Measurements from ENCODE around the genes TMEM44, FAM43A and PPP1R2.

GRCh38 chr3:193589982-193590555, 2.9 kb upstream of the OPA1 start:
- RRBS, 2 experiments, result no CpG with 5 or more reads among the region's 5 CpGs

GRCh38 chr3:193841747-193843000, 249.2 kb downstream of the OPA1 start:
- RRBS, 2 experiments, result no CpG with 5 or more reads among the region's 20 CpGs

- RRBS, 2 experiments, result 1 to 2% methylated on average over 58 to 60 of the region's 89 CpGs
These were observed 5.4 kb downstream of the HES1 start for GRCh38 chr3:194141138-194142004.

DNA sequence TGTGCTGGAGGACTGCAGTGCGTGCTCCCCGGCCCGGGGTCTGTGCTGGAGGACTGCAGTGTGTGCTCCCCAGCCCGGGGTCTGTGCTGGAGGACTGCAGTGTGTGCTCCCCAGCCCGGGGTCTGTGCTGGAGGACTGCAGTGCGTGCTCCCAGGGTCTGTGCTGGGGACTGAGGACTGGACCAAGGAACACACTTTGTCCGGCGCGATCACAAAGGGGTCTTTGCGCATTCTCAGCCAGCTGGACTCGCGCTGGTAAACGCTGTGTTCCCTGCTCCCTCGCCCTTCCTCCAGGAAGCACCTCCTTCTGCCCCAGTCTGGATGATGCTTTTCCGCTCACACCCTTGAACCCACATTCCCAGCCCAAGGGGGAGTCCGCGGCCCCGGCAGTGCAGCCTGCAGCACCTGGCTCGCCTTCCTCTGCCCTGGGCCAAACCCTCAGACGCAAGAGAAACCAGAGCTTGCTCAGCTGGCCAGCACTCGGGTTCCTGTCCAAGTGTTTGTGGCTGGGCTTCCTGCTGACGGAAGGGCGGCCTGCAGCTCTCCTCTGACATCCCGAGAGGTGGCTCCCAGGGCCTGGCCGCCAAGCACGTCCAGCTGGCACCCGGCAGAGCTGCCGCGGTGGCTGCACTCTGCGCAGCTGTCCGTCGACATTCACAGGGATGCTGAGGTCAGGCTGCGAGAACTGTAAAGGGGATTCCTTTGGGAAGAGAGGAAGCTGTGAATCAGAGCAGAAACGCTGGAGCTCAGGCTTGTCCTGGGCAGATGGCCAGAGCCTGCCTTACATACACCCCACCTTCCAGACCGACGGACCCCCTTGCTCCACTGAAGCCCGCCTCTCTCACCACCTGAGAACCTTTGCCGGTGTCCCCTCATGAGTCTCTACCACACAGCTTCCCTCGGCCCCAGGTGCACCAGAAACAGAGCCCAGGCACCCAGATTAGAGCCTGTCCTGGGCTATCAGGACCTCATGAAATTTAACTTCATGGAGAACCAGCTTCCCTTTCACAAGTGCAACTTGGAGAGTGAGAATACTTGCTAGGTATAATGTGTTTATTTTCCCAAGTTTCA, 85.7 kb downstream of the CPN2 start:
- RRBS, 2 experiments, result 97 to 100% methylated on average over 1 of the region's 39 CpGs

- RRBS, 2 experiments, result no CpG with 5 or more reads among the region's 8 CpGs
These were observed 20.5 kb downstream of the CPN2 start for GRCh38 chr3:194330423-194331190.

- RRBS, 2 experiments, result no CpG with 5 or more reads among the region's 2 CpGs
These were observed 13.2 kb downstream of the ATP13A3 start for GRCh38 chr3:194473548-194474015.

DNA sequence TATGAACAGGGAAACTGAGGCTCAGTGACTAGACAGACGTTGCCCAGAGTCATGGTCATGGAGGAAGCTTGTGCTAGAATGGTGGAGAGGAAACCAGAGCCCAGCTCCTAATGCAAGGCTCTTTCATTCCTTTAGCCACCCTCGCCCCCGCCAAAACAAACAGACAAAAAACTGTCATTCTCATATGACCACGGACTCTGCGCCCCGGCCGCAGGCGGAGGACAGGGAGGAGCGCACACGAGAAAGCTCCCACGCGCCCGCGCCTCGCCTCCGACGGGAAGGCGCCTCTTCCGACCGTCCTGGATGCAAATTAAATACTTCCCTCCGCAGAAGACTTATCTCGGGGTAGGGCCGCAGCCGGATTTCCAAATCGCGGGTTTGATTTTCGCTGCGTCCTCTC, 519 bp upstream of the ATP13A3 start:
- RRBS, 2 experiments, result 17 to 34% methylated on average over 5 of the region's 28 CpGs

DNA sequence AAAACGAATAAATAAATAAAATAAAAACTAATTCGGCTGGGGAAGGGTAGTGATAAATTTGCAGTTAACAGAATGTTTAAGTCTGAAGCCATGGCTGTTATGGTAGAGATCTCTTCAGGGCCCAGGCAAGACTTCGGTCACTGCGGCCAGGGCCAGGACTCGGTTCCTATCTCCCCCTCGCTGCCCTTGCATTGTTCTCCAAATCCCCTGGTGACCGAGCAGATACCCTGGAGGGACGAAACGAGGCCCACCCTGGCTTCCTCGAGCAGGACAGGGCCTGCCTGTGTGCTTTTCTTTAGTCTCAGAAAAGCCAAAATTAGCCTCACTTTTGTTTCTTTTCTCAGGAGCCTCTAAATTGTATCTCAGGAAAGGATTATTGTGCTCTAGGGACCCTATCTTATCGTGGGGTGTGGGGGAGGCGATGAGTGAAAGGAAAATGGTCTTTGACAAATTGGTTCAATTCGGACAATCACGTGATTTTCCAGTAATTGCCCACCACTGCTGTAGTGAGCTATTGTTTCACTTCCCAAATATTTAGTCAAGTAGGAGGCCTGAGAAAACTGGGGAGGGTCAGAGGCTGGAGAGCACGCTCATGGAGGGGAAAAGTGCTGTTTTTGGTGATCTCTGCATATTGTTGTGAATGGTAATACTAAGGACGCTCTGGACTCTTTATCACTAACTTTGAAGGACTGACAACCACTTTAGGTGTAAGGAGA, 61.7 kb downstream of the TMEM44 start:
- RRBS, 2 experiments, result no CpG with 5 or more reads among the region's 16 CpGs

- RRBS, 2 experiments, result no CpG with 5 or more reads among the region's 2 CpGs
These were observed 46.5 kb downstream of the TMEM44 start for GRCh38 chr3:194586784-194587045.

- RRBS, 2 experiments, result no CpG with 5 or more reads among the region's 6 CpGs
These were observed 24.4 kb downstream of the TMEM44 start for GRCh38 chr3:194608794-194609245.

DNA sequence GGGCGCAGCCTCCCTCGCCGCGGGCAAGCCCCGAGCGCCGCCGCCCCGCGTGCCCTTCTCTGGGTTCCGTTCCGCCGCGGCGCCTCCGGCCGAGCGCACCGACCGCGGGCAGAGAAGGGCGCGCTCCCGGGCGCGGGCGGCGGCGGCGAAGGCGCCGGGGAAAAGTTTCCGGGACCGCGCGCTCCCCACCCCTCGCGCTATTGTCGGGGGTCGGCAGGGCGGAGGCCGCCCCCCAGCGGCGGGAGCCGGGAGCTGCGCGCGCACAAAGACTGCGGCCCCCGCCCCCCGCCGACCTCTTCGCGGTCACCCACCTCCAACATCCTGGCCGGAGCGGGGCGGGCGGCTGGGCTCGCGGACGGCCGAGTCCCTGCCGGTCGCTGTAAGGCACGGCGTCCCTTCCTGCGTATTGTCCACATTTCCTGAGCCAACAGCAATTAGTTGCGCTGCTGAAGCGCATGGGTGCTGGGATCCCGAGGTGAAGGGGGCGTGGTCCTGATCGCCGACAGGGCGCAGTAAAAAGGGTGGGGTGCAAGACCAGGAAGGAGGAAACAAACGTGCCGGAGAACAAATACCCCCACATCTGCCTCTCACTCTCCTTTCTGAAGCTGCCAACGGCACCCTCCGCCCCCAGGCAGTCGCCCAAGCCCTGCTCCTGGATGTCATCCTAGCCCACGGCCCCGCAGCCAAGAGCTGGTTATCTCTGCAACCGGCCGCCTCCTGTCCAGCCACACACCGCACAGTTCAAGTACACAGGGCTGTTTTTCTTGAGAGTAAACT, at the start of gene TMEM44:
Gene TMEM44 (minus strand): TSS at position 168 of the 777 bp plus-strand sequence.
- RRBS, 2 experiments, result under 1 to 1% methylated on average over 45 of the region's 84 CpGs

- RRBS, 2 experiments, result under 1 to 2% methylated on average over 45 to 48 of the region's 77 CpGs
These were observed at the start of gene FAM43A for GRCh38 chr3:194685603-194686522. Gene FAM43A (plus strand): TSS chr3:194685883.

- RRBS, 2 experiments, result no CpG with 5 or more reads among the region's 3 CpGs
These were observed 184.9 kb downstream of the FAM43A start for GRCh38 chr3:194870632-194870870.

DNA sequence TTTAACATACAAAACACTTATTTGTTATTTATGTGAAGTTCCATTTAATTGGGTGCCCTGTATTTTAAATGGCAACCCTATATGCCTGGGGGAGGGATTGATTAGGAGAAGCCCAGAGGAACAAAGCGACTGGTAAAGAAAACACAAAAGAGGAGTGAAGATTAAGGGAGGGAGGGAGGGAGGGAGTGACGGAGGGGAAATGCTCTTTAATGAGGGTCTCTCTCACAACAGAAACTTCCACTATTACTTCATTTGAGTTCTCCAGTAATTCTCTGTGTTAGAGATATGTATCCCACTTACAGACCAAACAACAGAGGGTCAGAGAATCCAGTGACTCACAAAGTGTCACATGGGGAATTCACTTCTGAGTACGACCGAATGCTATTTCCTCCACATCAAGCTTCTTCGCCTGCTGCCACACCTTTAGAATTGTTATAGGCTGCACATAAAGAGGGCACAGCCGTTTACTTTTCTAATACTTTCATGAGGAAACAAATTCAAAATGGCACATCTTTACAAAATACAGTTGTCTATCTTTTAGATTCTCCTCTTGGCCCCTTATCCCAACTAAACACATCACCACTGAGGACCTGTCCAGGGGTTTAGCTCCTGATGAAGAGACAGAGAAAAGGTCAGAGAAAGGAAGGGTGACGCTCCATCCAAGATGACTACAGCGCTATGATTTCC, 119.1 kb downstream of the XXYLT1 start:
- RRBS, 2 experiments, result no CpG with 5 or more reads among the region's 8 CpGs

- RRBS, 2 experiments, result no CpG with 5 or more reads among the region's 15 CpGs
These were observed 116.0 kb downstream of the XXYLT1 start for GRCh38 chr3:195154798-195155503.

DNA sequence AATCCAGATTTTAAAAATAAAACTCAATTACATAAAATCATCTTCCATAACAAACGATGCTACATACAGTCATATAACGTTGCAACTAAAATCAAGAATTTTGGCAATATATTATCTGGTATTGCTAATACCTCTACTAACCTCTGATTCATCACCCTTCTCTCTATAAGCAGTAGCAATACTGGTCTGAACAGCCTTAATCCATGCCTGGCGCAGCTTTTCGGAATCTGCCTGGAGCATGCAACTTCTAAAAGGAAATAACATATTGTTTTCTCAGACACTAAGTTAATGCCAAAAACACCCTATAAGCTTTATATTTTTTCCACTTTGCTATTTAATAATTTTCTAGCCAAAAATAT, 35.4 kb upstream of the XXYLT1 start:
- RRBS, 2 experiments, result no CpG with 5 or more reads among the region's 4 CpGs

DNA sequence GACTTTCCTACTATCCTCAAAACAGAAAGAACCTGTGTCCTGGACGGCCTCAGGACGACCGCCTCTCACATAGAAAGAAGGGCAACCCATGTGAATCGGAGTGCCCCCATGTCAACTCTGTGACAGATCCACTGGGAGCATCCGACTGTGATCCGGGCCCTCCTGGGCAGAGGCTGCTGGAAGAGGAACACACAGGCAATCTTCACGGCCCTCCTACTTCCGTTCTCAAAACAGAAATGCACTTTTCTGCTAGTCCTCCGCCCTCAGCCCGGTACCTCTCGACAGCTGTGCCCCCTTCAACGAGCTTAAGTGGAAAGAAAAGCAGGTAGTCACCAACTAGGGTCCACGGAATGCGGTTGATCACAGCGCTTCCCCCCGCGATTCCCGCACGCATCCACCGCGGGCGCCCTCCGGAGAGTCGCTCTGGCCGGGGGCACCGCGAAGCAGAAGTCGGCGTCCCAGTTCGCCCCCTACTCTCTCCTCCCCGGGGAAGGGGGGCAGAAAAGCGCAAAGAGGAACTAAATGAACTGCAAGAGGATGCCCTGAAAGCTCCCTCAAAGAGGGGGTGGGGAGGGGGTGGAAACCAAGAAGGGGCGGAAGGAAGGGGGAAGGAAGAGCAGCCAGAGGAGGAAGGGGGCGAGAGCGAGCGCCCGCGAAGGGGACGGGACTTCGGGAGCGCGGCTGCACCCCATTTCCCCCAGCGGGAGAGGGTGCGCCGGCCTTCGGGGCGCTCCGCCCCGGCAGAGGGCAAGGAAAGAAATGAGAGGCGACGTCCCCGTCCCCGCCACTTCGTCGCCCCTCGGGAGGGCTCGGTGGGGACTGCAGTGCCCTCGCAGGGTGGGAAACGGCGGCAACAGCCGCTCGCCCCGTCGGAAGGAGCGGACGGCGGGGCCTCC, 755 bp downstream of the ACAP2 start:
- RRBS, 2 experiments, result under 1 to 2% methylated on average over 7 to 10 of the region's 67 CpGs

DNA sequence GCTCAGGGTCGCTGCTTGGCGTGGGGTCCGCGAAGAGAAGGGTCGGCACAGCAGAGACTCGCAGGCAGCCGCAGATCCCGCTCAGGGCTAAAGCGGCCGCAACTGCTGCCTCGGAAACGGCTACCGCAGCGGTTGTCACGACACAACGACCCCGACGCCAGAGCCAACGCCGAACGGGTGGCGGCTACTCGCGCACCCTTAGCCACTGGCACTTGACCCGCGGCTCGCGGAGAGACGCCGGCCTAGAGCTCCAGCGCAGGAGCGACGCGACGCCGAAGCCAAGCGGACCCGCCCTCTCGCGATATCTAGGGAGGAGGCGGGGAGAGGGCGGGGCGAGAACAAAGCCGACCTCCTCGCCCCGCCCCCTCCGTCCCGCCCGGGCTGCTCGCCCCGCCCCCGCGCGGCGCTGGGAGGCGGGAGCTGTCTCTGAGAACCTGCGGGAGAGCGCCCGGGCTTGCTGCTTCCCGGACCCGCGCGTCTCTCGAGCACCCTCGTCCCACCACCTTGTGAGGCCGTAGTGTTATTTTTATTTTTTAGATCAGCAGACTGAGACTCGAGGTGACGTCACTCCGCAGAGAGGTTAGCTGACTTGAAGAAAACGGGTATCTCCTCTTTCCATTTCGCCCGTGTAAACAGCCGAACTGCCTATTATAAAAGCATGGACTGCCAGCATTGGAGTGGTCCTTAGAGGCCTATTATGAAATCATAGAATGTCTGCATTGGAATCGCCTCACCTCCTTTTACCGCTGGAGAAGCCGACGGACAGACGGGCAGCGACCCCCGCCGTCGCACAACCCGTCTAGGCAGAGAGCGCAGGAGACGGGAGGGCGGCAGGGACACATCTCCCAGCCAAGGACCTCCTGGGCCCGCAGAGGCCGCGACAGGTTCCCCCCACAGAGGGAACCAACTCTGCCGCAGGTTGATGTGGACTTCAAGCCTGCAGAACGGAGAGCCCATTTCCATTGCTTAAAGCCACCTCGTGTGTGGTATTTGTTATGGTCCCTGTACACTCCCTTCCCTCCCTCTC, at the start of gene PPP1R2:
Gene PPP1R2 (minus strand): TSS at position 279 of the 1,027 bp plus-strand sequence.
- RRBS, 2 experiments, result 1% methylated on average over 10 of the region's 92 CpGs

GRCh38 chr3:195555205-195555601, 12.1 kb upstream of the PPP1R2 start:
- RRBS, 2 experiments, result no CpG with 5 or more reads among the region's 6 CpGs

DNA sequence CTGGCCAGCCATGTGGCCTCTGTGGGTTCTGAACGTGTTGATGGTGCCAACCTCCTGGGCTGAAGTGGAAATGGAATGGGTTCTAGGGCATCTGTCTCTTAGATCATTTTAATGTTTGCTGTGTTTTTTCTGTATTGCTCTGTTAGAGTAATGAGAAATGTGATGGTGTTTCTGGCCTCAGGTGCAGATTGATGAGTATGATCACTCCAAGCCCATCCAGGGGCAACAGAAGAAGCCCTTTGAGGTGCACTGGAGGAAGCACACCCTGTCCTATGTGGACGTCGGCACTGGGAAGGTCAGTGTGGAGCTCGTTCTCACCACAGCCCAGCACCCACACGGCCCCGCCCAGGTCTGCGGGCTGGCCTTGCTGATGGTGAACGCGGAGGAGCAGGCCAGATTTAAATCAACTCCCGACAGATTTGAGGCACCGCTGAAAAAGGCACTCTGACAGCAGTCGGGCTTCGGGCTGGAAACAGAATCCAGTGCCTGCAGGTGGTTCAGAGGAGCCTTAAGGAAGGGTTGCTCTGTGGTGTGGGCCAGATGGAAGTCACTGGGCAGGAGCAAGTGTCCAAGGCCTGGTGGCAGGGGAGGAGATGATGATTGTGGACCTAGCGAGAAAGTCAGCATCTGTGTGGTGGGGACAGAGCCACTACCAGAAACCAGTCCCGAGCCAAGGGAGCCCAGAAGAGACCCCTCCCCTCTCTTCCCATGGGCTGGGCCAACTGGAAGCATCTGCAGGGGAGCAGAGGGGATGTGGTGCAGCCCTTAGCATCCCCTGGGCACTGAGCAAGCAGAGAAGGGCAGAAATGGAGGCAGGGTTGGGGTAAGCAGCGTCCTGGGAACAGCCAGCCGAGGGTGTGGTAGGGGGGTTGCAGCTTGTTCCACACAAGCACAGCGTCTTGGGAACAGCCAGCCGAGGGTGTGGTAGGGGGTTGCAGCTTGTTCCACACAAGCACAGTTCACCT, 36.9 kb upstream of the MUC20 start:
- RRBS, 2 experiments, result no CpG with 5 or more reads among the region's 19 CpGs